Tibial artery (tissue), 1 donor: ENCODE results near the genes C8A and OMA1.

- PRO-cap: no peak
These were observed at the start of gene C8A for GRCh38 chr1:56854356-56855121. Gene C8A, plus strand, starts transcription at chr1:56854797.

- PRO-cap: no peak
These were observed 51.4 kb upstream of the C8B start for GRCh38 chr1:57017114-57017761.

DNA sequence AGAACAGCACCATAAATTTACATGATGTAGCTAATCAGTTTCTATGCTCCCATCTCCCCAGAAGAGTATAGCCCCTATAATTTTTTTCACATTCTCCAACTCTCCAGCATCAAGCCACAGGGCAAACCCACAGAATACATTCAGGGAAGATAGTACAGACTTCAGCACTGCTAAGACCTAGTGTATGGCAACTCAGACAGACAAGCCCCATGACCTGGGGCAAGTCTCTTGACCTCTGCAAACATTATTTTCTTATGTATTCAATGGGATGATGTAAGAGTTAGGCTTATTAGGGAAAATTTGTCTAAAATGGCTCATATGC lies 141.0 kb downstream of the DAB1 start:
- PRO-cap: no peak

- PRO-cap: no peak
These were observed 289.9 kb downstream of the OMA1 start for GRCh38 chr1:58256563-58257058.

GRCh38 chr1:58546539-58547266 lies at the start of gene OMA1:
Gene OMA1, minus strand, starts transcription at chr1:58546726.
- PRO-cap: bidirectional peak, plus-strand start at chr1:58546807, minus-strand start at chr1:58546714

DNA sequence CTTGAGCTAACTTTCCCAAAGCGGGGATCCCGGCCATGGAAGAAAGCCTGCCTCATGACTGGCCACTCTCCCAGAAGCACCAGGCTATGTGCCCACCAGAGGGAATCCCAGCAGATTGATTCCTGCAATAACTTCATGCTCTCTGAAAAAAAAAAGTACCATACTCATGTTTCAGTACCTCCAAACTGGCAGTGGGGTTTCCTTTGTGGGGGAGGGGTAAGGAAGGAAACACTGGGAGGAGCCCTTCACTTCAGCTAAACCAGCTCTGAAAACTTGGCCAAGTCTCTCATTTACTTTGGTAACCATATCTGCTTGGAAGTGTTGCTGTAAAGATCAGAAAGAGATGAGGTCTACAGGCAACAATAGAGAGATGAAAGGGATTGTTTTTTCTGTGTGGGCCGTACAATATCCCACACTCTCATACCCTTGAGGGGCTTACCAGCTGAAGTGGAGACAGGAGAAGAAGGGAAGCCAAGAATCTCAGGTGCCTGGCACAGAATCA lies 42.3 kb upstream of the TACSTD2 start:
- PRO-cap: no peak

GRCh38 chr1:58763025-58763707 lies 20.7 kb downstream of the JUN start:
- PRO-cap: no peak

- PRO-cap: no peak
These were observed 4.0 kb downstream of the JUN start for GRCh38 chr1:58779581-58780457.

GRCh38 chr1:58780458-58780894 lies 3.4 kb downstream of the JUN start:
- PRO-cap: no peak

- PRO-cap: bidirectional peak, plus-strand start at chr1:58783084, minus-strand start at chr1:58782764; bidirectional peak, plus-strand start at chr1:58783326, minus-strand start at chr1:58783266; bidirectional peak, plus-strand start at chr1:58783557, minus-strand start at chr1:58783483
These were observed 860 bp downstream of the JUN start for GRCh38 chr1:58782725-58783648.

DNA sequence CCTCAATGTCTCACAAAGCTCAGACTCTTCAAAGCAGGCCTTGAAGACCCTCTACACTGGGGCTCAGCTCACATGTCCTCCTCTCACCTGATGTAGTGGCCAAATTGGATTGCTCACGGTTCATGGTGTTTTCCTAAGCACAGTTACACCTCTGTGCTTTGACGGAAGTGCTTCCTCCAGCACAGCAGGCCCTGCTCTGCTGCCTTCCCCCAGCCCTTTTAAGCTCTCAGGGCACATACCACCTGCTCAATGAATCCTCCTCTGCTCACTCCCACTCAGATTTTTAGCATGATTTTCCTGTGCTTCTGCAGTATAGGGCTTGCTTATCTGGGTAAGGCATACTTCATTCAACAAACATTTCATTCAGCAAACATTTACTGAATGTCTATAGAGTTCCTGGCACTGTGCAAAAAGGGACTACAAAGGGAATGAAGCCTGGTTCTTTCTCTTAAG lies 74.4 kb upstream of the JUN start:
- PRO-cap: no peak

GRCh38 chr1:58926974-58928123 lies 143.5 kb upstream of the JUN start:
- PRO-cap: no peak

DNA sequence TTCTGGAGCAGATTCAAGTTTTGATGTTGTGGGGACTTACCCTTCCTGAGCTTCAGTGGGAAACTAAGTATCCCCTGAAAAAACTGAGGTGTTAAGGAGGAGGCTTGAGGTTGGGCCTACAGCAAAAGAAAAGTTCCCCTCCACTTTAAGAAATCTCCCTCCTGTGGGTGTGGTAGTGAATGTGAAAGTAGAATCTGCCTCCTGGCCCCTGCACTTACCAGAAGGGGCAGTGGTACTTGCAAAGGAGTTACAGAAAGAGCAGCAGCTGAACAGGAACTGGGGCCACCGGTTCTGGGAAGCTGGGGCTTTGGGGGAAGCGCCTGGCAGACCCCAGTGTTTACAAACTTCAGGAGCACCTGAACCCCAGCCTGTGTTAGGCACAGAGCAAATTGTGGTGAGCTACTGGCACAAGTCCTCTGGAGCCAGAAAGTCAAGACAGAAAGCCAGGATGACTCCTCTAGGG lies 250.2 kb upstream of the FGGY start:
- PRO-cap: no peak

- PRO-cap: no peak
These were observed 145.9 kb upstream of the FGGY start for GRCh38 chr1:59150778-59151667.

- PRO-cap: no peak
These were observed 92.8 kb upstream of the FGGY start for GRCh38 chr1:59203928-59204648.

DNA sequence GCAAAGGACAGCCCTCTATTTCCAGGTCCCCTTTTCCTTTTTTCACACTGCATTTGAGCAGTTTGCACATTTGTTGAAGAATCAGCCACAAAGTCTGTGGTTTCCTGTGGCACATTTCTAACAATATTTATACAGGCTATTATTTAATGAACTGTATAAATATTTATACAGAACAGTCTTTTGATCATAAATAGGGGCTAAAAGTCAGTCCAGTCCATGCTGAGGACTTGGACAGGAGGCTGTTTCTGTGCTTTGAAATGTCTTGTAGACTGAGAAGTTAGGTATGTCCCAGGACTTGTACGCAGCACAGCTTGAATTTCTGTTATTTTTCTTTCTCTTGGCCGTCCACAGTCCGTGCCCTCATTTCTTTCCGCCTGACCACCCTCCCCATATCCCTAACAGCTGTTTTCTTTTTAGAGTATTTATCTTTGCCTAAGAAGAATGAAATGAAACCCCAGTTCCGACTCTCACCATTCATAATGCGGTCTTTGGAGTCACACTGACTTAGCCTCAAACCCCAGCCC lies 19.7 kb downstream of the FGGY start:
- PRO-cap: no peak

DNA sequence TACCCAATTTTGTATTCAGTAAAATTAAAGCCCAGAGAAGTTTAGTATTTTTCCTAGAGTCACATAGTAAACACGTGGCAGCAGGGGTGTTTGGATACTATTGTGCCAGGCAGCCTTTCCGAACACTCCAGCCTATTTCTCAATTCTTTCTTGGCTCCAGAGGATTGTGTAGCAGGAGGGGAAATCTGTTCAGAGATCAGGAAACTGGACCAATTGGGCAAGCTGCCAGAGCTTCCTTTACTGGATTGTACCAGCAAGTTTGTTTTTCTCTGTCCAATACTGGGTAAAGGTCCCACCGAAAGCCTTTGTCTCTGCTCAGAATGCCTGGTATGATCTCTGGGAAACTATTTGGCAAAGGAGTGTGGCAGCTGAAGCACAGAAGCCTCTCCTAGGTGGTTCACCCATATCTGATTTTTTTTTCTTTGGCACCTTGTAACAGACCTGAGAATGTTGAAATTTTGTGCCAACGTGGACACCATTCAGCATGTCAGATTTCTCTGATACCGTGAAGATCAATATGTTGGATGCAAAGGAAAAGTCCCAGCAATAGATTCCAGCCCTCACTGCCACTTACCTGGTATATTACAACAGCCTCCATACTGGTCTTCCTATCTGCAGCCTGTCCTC lies 126.1 kb downstream of the FGGY start:
- PRO-cap: no peak

GRCh38 chr1:59444993-59445608 lies 148.2 kb downstream of the FGGY start:
- PRO-cap: no peak

GRCh38 chr1:59446358-59446942 lies 149.6 kb downstream of the FGGY start:
- PRO-cap: no peak

GRCh38 chr1:59601051-59601723 lies 213.6 kb upstream of the HOOK1 start:
- PRO-cap: no peak